ENCODE results near the gene OR2W3.

- PRO-cap: no peak
- RAMPAGE, long total RNA: no peak
Observed at GRCh38 chr1:246788788-246789767, 64.9 kb downstream of the SCCPDH start.

DNA sequence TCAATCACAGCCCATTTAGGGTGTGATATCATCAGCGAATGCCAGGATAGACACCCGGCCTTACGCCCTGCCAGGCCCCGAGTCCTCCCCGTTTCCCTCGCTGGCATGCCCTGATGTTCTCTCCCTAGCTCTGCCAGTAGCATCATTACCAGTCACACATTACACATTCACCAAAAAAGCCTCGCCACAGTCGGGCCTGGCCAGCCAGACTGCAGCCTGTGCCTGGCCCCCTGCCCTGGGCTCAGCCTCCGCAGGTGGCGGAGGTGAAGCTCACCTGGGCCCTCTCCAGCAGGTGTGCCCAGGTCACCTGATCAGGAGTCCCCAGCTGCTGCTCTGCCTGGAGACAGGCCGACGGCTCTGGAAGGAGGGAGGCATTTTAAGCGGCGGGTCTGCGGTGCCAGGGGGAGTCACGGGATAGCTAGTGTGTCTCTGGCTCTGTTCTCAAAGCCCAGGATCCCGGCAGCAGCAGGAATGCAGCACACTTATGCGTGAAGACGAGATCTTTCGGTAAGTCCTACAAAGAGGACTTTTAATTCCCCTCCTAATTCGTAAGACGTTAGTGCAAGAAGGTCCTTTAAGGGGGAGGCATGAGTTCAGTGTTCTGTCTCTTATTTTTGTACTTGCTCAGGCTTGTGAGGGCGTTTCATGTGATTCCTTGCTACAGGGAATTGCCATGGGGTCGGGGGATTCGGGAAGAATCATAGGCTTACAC lies 71.1 kb downstream of the SCCPDH start:
- PRO-cap: no peak
- RAMPAGE, long total RNA: no peak

DNA sequence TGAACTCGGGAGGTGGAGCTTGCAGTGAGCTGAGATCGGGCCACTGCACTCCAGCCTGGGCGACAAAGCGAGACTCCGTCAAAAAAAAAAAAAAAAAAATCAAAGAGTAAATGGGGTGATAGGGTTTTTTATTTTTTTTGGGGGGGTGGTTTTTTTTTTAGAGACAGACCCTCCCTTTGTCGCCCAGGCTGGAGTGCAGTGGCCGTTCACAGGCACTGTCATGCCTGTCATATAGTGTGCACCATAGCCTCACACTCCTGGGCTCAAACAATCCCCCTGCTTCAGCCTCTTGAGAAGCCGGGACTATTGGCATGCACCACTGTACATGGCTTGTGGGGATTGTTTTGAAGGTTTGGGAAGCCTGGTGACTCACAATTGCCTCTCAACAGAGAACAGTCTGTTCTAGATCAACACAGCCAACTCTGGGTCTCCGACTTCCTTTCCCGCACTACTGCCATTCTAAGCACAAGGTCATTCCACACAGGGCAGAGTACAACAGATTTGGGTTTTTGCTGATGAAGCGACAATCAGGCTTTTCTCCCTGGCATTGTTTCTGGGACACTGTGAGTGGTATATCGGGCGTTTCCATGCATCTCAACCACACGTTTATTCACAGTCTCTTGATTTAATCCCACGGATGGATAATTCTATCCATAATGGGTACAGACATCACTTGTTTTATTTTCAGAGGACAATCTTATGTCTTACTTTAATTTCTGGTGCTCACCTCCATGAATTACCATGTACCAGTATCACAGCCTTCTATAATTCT lies 15.5 kb upstream of the AHCTF1 start:
- PRO-cap: bidirectional peak, plus-strand start at position 474 of the sequence, minus-strand start at position 265 of the sequence
- RAMPAGE, long total RNA: no peak

DNA sequence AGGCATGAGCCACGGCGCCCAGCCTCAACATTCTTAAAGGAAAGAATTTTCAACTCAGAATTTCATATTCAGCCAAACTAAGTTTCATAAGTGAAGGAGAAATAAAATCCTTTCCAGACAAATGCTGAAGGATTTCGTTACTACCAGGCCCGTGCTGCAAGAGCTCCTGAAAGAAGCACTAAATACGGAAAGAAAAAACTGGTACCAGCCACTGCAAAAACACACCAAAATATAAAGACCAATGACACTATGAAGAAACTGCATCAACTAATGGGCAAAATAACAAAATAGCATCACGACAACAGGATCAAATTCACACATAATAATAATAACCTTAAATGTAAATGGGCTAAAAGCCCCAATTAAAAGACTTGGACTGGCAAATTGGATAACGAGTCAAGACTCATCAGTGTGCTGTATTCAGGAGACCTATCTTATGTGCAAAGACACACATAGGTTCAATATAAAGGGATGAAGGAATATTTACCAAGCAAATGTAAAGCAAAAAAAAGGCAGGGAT lies 29.8 kb upstream of the ZNF669 start:
- PRO-cap: no peak
- RAMPAGE, long total RNA: no peak

- PRO-cap: no peak
- RAMPAGE, long total RNA: no peak
Observed at GRCh38 chr1:247332656-247333691, 1.3 kb upstream of the ZNF496 start.

GRCh38 chr1:247406982-247407735 lies 8.8 kb upstream of the NLRP3 start:
- PRO-cap: no peak
- RAMPAGE, long total RNA: no peak

- PRO-cap: no peak
- RAMPAGE, long total RNA: no peak
Observed at GRCh38 chr1:247445883-247446214, 12.1 kb downstream of the OR2B11 start.

GRCh38 chr1:247447945-247448904 lies 9.7 kb downstream of the OR2B11 start:
- PRO-cap: unidirectional peak, minus-strand start at chr1:247448215
- RAMPAGE, long total RNA: no peak

- PRO-cap: no peak
- RAMPAGE, long total RNA: no peak
Observed at GRCh38 chr1:247895473-247895824, at the start of gene OR2W3. OR2W3 (plus strand) TSS chr1:247895587.

- PRO-cap: no peak
- RAMPAGE, long total RNA: no peak
Observed at GRCh38 chr1:248730844-248731377, 24.6 kb downstream of the LYPD8 start.